Smooth muscle cell (in vitro differentiated cells): Measurements from ENCODE around the genes ITPKC, ERICH4 and CEACAM5.

DNA sequence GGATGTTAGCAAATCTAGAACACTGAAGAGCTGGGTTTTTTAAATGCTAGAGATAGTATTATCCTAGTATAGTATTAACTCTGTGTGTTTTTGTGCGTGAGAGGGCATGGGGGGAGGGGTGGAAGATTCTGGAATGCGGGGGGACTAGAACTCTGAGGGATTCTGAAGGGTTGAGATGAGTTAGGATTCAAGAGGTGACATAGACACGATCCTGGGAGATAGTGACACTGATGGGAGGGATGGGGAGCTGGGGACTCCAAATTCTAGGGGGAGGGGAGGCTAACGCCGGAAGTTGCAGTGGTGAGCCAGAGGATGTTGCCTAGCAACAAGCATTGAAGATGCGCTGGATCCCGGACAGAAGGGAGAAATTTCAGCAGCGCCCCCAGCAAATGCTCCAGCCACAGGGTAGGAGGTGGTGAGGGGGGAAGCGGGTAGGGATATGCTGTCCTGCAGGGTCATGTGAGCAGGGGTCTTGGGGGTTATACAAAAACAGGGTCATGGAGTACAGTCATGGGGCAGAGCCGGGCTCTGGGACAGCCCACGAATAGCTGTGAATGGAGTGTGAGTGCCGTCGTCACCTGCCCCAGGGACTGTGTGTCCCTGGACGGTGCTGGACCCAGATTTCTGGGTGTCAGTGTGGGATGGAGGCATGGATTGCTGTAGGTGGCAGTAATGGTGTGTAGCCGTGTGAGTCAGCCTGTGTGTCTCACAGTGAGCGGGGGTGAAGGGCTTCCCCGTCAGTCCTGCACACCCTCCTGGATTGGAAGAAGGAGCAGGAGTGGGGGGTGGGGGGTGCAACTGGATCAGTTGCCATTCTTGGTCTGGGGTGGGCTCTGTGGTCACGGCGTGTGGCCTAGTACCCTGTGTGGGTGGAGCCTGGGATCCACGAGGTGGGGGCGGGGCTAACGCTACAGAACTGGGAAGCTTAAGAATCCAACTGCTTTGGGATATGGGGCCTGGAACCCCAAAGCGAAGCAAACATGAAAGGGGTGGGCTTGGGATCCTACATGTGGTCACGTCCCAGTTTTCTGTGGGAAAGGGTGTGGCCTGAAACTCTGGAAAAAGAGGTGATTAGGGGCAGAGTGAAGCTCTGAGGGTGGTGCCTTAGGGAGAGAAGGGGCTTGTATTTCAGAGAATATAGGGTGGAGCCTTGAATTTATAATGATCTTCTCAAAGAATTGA, 6.6 kb upstream of the LTBP4 start:
- RAMPAGE, long total RNA = no peak

DNA sequence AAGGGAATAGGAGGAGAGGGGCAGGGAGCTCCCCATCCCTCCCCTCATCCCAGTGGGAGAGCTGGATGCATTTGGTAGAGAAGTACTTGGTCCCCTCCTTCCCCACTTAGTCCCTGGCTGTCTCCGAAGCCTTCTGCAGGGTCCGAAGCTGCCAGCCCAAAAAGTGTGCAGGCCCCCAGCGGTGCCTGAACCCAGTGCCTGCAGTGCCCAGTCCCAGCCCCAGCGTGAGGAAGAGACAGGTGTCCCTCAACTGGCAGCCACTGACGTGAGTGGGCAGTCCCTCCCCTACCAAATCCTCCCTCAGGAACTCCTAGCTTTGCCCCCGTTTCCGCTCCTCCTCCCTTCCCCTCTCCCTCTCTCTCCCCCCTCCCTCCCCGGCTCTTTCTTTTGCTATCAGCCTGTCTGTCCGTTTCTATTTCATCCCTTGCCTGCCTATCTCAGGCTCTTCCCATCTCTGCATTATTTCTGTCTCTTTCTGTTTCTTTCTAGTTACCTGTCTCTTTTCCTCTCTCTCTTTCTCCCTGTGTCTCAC, 1.8 kb upstream of the LTBP4 start:
- RAMPAGE, long total RNA = no peak

DNA sequence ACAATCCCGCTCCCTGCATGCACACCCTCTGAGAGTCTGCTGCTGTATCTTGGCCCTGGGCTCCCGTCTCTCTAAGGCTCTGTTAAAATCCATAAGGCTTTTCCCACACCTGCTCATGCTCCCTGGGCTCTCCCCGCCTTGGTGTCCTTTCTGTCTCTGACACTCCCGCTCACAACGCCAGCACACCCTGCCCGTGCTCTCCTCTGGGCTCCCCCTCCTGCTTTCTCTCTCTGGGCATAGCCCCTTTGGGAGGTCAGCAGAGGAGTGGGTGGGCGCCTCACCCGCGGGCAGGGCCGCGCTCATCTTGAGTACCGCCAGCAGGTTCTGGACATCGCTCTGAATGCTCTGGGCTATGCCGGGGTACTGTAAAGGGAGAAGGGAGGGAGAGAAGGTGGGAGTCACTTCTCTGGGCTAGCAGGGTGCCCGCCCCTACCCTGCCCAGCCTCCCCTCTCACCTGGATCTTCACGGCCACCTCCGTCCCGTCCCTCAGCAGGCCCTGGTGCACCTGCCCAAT, 12.9 kb upstream of the NUMBL start:
- RAMPAGE, long total RNA = no peak

GRCh38 chr19:40716756-40717793, at the start of gene ITPKC:
ITPKC (plus strand) TSS chr19:40717112.
- RAMPAGE, long total RNA = start-site peak on the minus strand at chr19:40716827-40716920, 36 and 29 reads in 2 replicates

- RAMPAGE, long total RNA = no peak
Measured at GRCh38 chr19:40800362-40800666, 1.3 kb downstream of the EGLN2 start.

GRCh38 chr19:40800677-40801268, 1.8 kb downstream of the EGLN2 start:
- RAMPAGE, long total RNA = no peak

DNA sequence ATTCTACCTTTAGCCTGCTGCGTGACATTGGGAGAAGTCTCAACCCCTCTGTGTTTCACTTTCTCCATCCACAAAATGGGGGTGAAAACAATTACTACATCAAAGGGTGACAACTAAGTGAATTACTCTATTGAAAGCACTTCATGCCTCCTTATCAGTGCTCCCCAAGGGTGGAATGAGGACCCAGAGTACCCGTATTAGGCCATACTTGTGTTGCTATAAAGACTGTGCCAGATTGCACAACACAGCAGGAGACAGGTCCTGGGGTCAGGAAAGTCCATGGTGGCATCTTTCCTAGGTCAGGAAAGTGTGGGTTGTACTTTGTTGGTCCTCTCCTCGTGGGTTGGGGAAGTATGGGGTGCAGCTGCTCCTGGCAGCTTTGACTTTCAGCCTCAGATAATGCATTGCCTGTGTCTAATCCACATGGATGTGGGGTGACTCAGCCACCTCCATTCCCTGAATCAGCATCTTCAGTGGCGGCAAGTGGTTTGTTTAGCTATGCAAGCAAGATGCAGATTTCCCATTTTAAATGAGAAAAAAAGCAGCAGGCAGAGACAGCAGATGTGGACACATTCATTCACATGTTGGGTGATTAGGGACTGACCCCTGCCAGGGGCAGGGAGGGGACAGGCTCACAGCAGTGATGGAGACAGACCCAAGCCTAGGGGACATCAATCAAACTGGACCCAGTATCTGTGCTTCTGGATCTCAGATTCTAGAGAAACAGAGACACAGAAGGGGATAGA, 8.4 kb upstream of the CYP2B6 start:
- RAMPAGE, long total RNA = no peak

DNA sequence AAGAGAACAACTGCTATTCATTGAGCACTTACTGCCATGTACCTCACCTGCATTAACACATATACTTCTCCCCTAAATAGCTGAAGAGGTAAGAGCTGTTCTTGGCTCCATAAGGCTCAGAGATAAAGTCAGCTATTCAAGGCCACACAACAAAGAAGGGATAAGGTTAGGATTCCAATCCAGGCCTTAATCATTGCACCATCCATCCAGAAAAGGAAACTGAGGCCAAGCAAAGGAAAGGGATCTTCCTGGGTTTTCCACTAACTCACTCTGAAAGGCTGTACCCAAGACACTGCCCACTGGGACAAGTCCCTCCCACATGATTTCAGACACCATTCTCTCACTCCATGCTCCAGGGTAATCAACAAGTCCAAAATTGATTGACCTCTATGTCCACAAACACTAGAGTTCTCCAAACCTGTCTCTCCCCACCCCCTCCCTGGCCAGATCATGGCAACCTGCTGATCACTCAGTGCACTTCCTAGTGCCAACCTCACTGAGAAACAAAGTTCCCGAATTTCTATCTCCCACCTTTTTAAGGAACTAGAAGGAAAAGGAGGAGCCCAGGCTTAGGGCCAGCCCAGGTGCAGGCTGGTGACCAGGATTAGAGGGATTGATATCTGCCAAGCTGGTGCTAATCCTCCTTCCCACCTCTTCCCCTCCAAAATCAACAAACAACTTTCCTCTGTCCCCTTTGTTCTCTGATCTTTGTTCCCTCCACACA, 2.5 kb upstream of the CYP2A13 start:
- RAMPAGE, long total RNA = no peak

- RAMPAGE, long total RNA = no peak
Measured at GRCh38 chr19:41310814-41311197, 834 bp downstream of the CCDC97 start.

GRCh38 chr19:41315933-41316593, 6.1 kb downstream of the CCDC97 start:
- RAMPAGE, long total RNA = no peak

GRCh38 chr19:41327113-41328184, 17.5 kb downstream of the CCDC97 start:
- RAMPAGE, long total RNA = no peak

- RAMPAGE, long total RNA = no peak
Measured at GRCh38 chr19:41374045-41374572, 2.2 kb upstream of the TMEM91 start.

DNA sequence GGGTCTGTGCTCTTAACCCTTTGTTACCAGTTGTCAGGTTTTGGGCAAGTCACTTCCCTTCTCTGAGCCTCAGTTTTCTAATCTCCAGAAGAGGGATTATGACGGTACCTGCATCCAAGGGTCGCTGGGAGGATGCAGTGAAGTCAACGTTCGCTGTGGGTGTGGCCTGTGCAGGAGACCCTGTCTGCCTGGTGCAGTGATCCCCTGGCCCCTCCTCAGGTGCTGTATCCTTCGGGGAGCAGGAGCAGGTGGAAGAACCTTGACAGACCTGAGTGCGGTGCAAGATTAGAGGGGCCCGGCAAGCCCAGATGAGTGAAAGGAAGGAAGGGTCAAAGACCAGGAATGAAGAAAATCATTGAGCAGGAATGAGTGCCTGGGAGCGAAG, 12.8 kb downstream of the B3GNT8 start:
- RAMPAGE, long total RNA = no peak

DNA sequence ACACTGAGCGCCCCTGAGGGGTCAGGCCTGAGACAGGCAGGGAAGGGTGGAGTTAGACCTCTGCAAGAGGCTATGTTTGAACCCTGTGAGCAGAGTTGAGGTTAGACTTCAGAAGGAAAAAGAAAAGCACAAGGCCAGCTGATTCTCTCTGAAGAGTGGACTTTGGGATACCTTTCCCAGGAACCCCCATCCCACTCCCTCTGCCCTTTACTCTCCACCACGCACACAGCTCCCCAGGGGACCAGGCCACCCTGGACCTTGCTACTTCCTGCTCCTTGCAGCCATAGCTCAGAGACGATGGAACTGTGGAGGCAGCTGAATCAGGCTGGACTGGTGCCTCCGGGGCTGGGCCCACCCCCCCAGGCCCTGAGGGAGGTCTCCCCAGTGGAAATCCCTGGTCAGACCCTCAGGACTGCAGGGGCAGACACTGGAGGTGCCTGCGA, at the start of gene ERICH4:
ERICH4 (plus strand) TSS at position 284 of the 443 bp plus-strand sequence.
- RAMPAGE, long total RNA = no peak

DNA sequence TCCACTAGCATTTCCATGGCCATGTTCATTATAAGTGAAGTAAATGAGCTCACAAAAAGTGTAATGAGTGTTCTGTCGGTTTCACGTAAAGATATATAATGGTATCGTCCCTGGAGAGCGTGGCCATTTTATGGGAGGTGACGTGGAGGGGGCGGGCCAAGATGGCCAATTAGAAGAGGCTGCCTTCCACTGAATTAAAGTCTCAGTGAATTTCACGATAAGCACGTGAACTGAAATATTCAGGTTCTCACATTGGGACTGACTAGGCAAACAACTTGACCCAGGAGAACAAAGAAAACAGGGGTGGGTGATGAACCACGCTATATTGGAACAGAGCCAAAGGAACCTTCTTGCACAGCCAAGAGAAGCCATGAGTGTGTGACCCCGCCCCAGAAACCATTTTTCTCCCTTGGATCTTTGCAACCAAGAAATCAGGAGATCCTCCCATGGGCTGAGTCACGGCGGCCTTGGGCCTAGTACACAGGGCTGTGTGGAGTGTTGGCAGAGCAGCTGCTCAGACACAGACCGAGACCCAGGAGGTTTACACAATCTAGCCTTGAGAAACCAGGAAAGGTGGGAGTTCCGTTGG, 36.8 kb downstream of the ERICH4 start:
- RAMPAGE, long total RNA = no peak

GRCh38 chr19:41521842-41522552, 54.0 kb upstream of the CEACAM21 start:
- RAMPAGE, long total RNA = no peak

GRCh38 chr19:41552350-41553024, 23.5 kb upstream of the CEACAM21 start:
- RAMPAGE, long total RNA = no peak

- RAMPAGE, long total RNA = no peak
Measured at GRCh38 chr19:41708188-41708920, at the start of gene CEACAM5. CEACAM5 (plus strand) TSS chr19:41708626.

- RAMPAGE, long total RNA = no peak
Measured at GRCh38 chr19:41774131-41775060, 19.1 kb downstream of the CEACAM6 start.

- RAMPAGE, long total RNA = no peak
Measured at GRCh38 chr19:41776710-41777151, 19.7 kb upstream of the CEACAM3 start.